Urinary bladder (tissue), 3 donors: ENCODE data around the gene UVRAG.

- PRO-cap, result no peak
- RAMPAGE, long total RNA, result no peak
Observed at GRCh38 chr11:75733499-75734222, 16.0 kb downstream of the MOGAT2 start.

GRCh38 chr11:75795795-75796239, 19.2 kb upstream of the UVRAG start:
- PRO-cap, result no peak
- RAMPAGE, long total RNA, result no peak

- PRO-cap, result no peak
- RAMPAGE, long total RNA, result no peak
Observed at GRCh38 chr11:75802252-75802726, 12.7 kb upstream of the UVRAG start.

DNA sequence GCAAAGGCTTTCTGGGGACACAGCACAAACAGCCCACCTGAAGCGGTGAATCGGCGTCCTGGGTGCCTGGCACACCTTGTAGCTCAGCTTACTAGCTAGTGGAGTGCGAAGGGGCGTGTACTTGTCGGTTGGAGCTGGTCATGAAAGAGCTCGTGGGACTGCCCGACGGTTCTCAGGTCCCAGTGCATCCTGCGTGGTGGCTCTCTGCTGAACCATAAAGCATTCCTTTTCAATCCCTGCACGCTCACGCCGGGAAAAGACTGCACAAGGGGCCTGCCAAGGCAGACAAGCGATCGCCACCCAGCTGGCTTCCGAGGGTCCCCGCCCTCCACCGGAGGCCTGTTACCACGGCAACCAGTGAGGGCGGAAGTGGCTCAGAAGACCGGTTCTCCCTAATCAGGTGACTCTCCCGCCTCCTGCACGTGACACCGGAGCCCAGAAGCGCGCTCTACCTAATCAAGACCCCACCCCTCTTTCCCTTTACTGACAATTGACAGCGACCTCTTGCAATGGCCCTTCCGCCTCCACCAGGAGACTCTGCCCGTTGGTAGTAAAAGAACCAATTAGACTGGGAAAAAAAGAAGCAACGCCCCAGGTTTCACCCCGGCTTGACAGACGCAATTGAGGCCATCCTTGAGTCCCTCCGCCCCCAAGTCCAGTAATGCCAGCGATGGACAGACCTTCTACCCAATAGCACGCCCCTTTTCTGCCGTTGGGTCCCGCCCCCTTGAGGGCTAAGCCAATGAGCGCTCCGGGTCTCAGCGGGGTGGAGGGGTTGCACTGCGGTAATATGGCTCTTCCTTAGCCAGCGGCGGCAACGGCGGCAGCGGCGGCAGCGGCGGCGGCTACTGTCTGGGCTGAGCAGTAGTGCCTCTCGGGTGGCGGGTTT, at the start of gene UVRAG:
TSS of gene UVRAG (plus strand) at position 785 of the 889 bp plus-strand sequence.
- PRO-cap, result bidirectional peak, plus-strand start at position 421 of the sequence, minus-strand start at position 333 of the sequence; bidirectional peak, plus-strand start at position 817 of the sequence, minus-strand start at position 657 of the sequence
- RAMPAGE, long total RNA, result no peak

- PRO-cap, result no peak
- RAMPAGE, long total RNA, result no peak
Observed at GRCh38 chr11:76045934-76046690, 160.2 kb downstream of the WNT11 start.

- PRO-cap, result no peak
- RAMPAGE, long total RNA, result no peak
Observed at GRCh38 chr11:76186766-76187386, 19.4 kb downstream of the WNT11 start.

DNA sequence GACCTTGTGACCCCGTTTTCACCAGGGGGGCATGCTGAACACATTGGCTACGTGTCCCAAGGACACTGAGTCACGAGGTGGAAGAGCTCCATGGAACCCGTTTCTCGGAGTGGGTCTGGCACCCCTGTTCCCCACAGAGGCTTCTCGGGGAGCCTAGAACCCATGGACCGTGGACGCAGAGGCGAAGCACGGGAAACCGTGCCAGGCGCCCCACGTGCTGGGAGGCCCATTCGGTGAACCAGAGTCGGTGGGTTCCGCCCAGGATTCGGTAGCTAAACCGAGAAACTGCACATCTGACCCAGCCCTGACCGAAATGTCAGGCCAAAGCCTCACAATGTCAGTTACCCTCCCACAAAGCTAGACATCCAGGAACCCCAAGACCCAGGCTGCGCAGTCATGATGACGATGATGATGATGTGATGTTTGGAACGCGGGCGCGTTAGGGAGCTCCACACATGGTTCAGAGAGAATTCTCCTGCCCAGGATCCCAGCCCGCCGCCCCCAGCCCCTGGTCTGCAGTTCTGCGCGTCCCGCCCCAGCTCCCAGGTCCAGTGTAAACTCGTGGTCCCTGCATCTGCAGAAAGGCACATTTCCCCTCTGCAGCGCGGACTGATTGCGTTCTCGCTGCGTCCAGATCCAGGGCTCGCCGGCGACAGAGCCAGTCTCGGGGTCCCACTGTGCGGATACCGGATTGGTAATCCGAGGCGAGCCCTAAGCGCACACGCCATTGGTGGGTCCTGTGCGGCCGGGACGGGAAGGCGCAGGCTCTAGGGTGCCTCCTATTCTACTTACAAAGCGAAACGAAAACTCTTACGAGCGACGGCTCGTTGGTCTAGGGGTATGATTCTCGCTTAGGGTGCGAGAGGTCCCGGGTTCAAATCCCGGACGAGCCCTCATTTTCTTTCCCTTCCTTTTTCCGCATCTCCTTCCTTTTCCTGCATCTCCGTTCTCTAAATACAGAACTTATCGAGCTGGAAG, 28.7 kb upstream of the WNT11 start:
- PRO-cap, result bidirectional peak, plus-strand start at position 466 of the sequence, minus-strand start at position 314 of the sequence; unidirectional peak, minus-strand start at position 760 of the sequence
- RAMPAGE, long total RNA, result no peak

DNA sequence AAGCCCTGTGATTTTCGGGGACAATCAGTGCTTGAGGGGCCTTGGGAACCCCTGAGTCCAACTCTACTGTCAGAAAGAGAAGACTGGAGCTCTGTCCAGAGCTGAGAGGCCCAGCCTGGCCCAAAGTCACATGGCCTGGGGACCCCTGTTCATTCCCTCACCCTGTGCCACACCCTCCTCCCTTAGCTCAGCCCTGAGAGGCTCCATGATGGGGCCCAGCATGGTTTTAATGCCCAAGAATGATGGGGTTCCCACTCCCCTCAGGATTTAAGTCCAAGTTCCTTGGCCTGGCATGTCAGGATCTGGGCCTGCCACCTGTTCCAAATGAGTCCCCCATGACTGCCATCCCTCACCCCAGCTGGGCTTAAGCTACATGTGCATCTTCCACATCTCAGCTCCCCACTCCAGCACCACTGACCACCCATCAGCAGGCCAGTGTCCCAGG, 41.7 kb upstream of the WNT11 start:
- PRO-cap, result no peak
- RAMPAGE, long total RNA, result no peak

- PRO-cap, result no peak
- RAMPAGE, long total RNA, result no peak
Observed at GRCh38 chr11:76379119-76380166, 1.5 kb downstream of the THAP12 start.

DNA sequence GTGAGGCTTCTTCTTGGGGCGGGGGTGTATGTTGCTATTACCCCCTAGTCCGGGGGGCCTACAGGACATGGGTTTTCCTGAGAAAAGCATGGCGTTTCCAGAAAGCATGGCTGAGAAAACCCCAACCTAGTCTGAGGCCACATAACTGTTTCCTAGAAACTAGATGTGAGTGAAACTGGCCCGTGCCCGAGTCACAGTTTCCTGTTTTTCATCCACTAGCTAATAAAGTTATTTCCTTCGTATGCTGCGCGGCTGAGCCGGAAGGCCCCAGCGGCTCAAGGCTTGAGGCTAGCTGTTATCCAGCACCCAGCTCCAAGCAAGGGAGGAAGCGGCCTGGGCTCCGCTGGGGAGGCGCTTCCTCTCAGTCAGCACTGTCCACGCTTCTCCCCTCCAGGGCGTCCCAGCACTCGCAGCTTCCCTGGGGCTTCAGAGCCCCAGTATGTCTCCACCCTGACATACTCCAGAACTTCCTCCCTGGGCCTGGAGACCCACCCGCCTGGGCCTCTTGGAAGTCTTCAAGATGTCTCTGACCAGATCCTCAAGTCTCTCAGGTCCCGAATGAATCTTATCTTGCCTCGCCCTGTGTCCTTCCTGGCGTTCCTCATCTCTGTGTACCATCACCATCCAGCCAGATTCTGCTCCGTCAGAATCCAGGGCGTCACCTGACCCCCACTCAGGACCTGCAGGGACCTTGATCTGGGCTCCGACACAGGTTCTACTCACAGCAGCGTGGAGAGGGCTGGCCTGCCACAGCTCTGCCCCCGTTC, 82.0 kb downstream of the LRRC32 start:
- PRO-cap, result no peak
- RAMPAGE, long total RNA, result no peak

- PRO-cap, result no peak
- RAMPAGE, long total RNA, result no peak
Observed at GRCh38 chr11:76591308-76591898, 79.1 kb downstream of the LRRC32 start.

DNA sequence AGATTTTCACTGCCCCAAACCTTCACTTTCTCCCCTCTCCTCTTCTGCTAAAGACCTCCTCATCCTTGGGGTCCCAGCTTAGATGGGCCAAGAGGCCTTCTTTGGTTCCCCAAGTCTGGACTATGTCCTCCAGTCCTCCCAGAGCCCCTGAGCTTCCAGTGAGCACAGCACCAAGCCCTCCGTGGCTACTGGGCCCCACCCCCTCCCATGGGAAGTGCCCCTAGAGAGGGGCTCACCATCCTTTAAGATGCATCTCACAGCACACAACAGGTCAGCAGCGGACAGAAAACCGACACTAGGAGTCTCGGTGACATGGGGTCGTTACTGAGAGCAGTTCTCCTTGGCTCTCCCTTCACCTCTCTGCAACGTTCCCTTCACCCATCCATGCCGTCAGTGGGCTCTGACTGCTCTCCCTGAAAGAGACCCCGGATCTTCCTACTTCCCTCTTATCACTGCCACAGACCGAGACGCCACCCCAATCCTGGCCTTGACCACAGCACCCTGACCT, 2.6 kb downstream of the LRRC32 start:
- PRO-cap, result no peak
- RAMPAGE, long total RNA, result no peak

- PRO-cap, result no peak
- RAMPAGE, long total RNA, result no peak
Observed at GRCh38 chr11:76668353-76668969, 2.1 kb downstream of the LRRC32 start.

DNA sequence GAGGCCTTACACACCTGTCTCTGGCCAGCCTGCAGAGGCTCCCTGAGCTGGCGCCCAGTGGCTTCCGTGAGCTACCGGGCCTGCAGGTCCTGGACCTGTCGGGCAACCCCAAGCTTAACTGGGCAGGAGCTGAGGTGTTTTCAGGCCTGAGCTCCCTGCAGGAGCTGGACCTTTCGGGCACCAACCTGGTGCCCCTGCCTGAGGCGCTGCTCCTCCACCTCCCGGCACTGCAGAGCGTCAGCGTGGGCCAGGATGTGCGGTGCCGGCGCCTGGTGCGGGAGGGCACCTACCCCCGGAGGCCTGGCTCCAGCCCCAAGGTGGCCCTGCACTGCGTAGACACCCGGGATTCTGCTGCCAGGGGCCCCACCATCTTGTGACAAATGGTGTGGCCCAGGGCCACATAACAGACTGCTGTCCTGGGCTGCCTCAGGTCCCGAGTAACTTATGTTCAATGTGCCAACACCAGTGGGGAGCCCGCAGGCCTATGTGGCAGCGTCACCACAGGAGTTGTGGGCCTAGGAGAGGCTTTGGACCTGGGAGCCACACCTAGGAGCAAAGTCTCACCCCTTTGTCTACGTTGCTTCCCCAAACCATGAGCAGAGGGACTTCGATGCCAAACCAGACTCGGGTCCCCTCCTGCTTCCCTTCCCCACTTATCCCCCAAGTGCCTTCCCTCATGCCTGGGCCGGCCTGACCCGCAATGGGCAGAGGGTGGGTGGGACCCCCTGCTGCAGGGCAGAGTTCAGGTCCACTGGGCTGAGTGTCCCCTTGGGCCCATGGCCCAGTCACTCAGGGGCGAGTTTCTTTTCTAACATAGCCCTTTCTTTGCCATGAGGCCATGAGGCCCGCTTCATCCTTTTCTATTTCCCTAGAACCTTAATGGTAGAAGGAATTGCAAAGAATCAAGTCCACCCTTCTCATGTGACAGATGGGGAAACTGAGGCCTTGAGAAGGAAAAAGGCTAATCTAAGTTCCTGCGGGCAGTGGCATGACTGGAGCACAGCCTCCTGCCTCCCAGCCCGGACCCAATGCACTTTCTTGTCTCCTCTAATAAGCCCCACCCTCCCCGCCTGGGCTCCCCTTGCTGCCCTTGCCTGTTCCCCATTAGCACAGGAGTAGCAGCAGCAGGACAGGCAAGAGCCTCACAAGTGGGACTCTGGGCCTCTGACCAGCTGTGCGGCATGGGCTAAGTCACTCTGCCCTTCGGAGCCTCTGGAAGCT, 13.6 kb downstream of the TSKU start:
- PRO-cap, result no peak
- RAMPAGE, long total RNA, result no peak

GRCh38 chr11:77020762-77021577, 13.2 kb upstream of the B3GNT6 start:
- PRO-cap, result no peak
- RAMPAGE, long total RNA, result no peak

GRCh38 chr11:77105304-77105805, 2.7 kb downstream of the OMP start:
- PRO-cap, result no peak
- RAMPAGE, long total RNA, result no peak

DNA sequence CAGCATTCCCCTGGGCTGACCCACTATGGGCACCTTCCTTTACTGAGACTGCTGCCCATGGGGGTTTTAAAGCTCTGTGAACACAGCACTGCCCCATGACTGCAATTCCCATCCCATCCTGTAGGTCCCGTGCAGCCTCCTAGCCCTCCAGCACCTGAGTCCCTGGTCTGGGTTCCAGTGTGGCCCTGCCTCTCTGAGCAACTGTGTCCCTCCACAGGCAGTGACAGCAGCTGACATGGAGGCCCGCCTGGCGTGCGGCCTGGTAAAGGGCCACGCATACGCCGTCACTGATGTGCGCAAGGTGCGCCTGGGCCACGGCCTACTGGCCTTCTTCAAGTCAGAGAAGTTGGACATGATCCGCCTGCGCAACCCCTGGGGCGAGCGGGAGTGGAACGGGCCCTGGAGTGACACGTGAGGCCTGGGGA, 12.6 kb downstream of the OMP start:
- PRO-cap, result no peak
- RAMPAGE, long total RNA, result no peak

- PRO-cap, result unidirectional peak, minus-strand start at chr11:77127584
- RAMPAGE, long total RNA, result no peak
Observed at GRCh38 chr11:77126683-77127965, 922 bp upstream of the MYO7A start.

GRCh38 chr11:77278499-77279211, 22.8 kb downstream of the GDPD4 start:
- PRO-cap, result no peak
- RAMPAGE, long total RNA, result no peak

DNA sequence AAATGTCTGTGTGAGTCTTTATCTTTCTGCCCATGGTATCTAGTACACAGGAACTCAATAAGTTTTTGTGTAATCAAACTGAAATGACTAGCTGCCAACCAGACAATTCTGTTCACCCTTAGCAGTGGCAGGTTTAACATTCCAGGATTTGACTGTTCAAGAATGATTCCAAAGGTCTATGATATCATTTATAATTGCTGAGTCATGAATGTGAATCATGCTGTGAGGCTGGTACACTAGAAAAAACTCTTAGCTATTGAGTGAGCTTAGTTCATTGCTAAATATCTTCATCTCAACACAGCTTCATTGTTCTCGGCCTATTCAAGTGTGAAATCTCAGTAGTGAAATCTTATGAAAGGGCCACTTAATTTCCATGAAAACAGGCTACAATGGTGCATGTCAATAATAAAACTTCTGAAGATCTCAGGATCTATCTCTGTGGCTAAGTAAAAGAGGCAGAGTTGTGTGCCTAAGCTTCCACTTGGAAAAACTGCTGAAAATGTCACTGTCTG, 12.6 kb downstream of the AQP11 start:
- PRO-cap, result no peak
- RAMPAGE, long total RNA, result no peak